Smooth muscle cell (in vitro differentiated cells): ENCODE measurements around a stretch of chr1.

- RAMPAGE, long total RNA, result no peak
Observed at GRCh38 chr1:181021723-181022634, 691 bp downstream of the STX6 start.

DNA sequence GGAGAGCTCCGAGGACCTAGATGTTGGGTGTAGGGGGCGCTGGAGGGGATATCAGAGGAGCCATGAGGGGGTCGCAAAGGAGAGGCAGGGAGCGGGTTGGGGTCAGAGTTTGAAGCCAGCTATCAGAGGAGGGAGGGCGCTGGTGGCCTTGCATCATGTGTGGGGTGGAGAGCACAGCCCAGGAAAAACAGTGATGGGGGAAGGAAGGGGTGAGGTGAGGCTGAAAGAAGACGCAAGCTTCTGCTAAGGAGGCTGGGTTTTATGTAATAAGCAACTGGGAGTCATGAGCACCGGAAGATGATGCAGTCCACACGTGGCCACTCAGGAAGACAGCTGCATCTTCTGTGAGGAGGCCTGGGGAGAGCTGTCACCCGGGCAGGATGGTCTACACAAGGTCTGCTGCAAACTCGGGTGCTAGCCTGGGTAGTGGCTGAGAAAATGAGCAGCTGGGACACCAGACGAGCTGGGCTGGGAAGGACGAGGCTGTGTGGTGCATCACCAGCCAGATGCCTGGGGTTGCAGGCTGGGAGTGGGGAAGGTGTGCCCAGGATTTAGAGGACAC is 72.9 kb downstream of the IER5 start:
- RAMPAGE, long total RNA, result no peak

GRCh38 chr1:182147259-182147548 is 85.7 kb upstream of the ZNF648 start:
- RAMPAGE, long total RNA, result no peak

- RAMPAGE, long total RNA, result no peak
Observed at GRCh38 chr1:182205396-182205990, 144.0 kb upstream of the ZNF648 start.

DNA sequence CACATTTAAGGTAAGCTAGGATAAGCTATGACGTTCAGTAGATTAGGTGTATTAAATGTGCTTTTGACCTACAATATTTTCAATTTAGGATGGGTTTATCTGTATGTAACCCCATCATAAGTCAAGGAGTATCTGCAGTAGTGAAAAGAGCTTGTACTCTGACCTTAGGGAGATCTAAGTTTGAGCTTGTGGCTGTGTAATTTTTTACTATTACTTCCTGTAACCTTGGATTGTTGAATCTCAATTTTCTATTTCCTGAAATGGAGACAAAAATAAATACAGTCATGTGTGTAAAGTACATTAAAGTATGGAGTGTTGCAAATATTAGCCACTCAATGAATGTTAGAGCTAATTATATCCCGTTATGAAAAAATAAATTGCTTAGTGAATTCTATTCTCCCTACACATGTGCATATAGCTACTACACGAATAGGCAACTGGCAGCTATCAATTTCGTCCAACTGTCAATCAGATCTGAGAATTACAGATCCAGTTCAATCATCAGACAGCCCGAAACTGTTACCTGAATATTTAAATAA is 936 bp downstream of the RNASEL start:
- RAMPAGE, long total RNA, result no peak

DNA sequence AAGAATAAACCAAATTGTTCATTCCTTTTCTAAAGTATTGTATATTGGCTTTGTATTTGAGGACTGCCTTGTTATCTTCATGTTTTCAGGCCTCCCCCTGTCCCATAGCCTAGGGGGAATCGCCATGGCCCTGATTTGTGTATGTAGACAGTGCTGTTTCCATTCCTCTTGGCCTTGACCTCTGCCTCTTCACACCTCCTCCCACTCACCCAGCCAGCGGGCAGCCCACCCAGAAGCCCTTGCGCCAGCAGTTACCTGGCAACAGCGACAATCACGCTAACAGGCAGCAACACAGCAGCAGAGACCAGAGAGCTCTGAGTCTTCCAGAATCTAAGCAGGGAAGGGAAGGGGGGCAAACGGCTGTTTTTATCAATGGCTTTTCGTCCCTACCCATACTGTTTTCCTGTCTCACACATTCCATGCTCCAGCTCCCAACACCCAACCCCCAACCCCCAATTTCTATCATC is 50.0 kb upstream of the NPL start:
- RAMPAGE, long total RNA, result no peak

DNA sequence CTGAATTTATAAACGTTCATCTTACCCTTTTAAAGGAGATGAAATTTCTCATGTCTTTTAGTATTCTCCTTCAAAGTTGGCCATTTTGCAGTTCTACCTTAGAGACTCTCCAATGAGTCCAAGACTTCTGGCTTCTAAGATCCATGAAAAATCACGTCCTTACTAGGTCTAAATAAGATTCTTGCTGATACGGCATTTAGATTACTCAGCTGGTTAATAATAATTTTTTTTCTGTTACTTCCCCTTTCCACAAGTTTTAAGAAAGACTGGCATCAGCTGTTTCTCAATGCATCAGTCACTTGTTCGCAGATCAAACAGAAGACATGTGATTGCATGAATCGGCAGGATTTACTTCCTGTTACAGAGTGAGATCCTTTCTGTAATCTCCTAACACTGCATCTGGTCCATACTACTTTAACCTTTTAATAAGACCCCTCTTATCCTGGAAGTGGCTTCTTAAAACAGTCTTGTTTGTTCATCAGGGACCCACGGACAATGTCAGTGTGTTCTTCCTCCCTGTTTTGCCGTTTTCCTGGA is 6.0 kb downstream of the NPL start:
- RAMPAGE, long total RNA, result no peak

- RAMPAGE, long total RNA, result no peak
Observed at GRCh38 chr1:182804437-182804806, 14.8 kb downstream of the NPL start.

DNA sequence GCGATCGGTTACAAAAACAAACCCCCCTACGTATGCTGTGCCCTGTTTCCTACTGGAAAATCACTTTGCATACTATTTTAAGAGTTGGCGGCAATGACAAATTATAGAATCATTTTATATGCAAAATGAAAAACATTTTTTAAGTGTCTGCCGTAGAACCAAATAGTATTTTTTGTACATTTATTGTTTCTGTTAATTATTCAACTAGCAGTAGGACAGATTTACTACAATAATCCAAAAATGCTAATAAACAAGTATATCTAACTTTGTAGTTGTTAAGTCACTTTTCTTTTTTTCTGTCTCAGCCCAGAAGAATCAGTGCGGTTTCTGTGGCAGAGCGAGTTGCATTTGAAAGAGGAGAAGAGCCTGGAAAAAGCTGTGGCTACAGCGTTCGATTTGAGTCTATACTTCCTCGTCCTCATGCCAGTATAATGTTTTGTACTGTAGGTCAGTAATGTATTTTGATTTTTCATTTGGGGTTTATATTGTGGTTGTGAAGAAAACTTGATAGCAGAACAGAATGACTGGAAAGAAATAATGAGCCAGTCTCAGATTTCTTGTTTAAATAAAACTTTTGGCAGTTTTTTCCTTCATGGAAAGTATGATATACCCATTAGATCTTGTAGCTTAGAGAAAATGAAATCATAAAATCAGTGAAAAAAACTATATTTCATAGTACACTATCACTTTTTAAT is 27.1 kb downstream of the DHX9 start:
- RAMPAGE, long total RNA, result no peak

GRCh38 chr1:182876773-182877205 is 37.6 kb downstream of the DHX9 start:
- RAMPAGE, long total RNA, result no peak

DNA sequence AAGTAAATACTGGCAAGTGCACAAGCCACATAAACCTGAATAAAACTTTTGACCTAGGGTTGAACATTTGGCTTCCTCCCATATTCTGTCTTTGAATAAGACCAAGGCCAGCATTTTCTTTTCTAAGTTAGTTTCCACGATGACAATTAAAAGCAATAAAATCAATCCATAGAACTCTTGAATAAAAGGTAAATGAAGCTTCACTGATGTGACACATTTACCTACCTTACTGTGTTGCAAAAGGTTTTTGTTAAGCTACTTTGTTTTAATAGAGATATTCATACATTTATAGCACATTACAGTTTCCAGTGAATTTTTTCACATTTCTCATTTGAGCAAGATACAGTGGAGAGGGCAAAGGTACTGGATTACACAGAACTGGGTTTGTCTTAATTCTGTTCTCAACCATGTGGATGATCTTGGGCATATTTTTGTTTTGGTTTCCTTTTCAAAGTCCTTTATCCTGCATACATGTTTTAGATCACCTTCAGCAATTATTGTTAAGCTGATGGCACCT is 48.8 kb downstream of the DHX9 start:
- RAMPAGE, long total RNA, result no peak

DNA sequence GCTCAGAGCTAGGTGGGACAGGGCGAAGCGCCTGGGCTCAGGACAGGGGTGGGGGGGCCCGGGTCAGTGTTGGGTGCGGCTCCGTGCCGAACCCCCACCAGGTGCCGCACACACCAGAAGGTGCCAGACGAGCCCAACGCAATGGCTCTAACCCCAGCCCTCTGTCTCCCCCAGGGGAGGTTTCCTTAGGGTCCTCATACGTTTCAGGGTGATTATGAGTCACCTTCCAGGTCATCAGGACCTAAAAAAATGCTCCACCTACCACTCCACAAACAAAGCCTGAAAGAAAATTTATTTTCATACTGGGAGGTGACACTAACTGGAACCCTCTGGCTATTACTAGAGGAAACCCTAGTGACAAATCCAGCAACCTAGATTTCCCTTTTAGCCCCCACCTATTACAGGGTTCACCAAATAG is 414 bp upstream of the SHCBP1L start:
- RAMPAGE, long total RNA, result no peak

GRCh38 chr1:183021985-183022903 is 976 bp upstream of the LAMC1 start:
- RAMPAGE, long total RNA, result start-site peak on the minus strand at chr1:183022397-183022468, 8 and 5 reads in 2 replicates

GRCh38 chr1:183032353-183033212 is 9.4 kb downstream of the LAMC1 start:
- RAMPAGE, long total RNA, result no peak

DNA sequence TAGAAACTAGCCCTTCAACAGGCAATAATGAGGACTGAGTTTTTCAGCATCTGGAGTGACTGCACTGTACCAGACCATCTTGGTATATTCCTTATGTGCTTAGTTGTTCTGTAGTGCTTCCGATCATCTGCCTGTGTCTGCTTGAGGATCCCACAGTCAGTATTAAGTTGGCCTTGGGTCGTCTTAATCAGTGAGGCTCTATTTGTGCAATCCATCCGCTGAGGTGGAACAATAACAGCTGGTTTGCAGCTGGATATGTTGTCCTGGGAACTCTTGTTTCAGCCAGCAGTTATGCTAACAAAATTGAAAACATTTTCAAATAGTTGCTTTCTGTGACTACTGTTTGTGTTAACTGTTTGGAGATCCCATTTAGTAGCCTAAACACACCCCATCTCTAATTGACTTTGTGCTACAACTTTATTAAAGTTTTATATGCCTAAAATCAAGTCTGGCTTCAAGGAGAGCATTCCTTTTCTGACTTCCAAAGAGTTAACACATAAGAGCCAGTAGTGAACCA is 73.7 kb downstream of the LAMC1 start:
- RAMPAGE, long total RNA, result no peak

DNA sequence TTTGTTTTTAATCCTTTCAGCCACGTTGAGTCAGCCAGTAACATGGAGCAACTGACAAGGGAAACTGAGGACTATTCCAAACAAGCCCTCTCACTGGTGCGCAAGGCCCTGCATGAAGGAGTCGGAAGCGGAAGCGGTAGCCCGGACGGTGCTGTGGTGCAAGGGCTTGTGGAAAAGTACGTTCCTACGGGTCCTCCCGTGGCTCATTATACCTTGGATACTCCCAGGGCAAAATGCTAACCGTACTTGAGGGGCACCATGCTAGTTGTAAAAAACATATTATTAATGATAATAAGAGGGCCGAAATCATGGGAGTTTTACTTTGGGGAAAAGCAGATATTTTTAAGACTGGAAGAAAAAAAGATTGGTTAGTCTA is 49.5 kb downstream of the LAMC2 start:
- RAMPAGE, long total RNA, result no peak

DNA sequence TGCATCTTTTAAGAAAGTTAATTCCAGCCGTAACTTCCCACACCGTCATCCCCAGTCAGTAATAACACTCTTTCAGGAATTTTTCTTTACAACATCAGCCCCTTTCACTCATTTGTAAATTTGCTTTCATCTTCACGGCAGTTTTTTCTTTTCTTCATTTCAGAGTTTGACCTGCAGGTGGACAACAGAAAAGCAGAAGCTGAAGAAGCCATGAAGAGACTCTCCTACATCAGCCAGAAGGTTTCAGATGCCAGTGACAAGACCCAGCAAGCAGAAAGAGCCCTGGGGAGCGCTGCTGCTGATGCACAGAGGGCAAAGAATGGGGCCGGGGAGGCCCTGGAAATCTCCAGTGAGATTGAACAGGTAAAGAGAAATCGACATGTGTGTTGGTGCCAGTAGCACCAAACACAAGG is 53.1 kb downstream of the LAMC2 start:
- RAMPAGE, long total RNA, result no peak

DNA sequence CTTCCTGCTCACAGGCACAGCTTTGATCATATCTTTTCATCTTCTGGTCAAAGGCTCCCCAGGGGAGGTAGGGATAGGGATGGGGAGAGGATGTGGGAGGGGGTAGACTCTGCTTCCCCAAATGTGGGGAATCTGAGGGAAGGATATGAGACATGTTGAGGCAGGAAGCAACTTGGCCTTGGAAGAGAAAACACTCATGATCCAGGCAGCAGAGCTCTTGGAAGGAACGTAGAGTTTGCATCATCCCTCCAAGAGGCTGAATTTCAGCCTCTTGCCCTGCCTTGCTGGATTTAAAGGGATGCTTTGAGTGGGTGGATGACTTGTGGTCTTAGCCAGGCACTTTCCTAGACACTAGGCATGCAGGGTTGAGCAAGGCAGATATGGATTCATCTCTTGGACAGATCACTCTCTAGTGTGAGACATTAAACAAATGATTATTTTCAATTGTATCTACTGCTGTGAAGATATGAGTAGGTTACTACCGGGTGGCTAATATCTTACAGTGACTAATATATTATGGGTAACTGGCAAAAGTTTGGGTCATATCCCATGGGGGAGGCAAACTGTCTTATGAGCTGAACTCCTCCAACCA is 82.0 kb downstream of the LAMC2 start:
- RAMPAGE, long total RNA, result no peak

GRCh38 chr1:183281572-183282229 is 95.6 kb downstream of the LAMC2 start:
- RAMPAGE, long total RNA, result no peak

- RAMPAGE, long total RNA, result no peak
Observed at GRCh38 chr1:183470903-183471854, 1.1 kb upstream of the SMG7 start.